SK-N-MC (cell line): Measurements from ENCODE around the genes PRR15, WIPF3, PLEKHA8 and NOD1.

- RRBS, result no CpG with 5 or more reads among the region's 13 CpGs
Observed at GRCh38 chr7:28686438-28686812, 271.7 kb downstream of the TRIL start.

- RRBS, result 97% methylated on average over 7 of the region's 58 CpGs
Observed at GRCh38 chr7:28955479-28956077, 2.6 kb downstream of the TRIL start.

- RRBS, result no CpG with 5 or more reads among the region's 5 CpGs
Observed at GRCh38 chr7:29337175-29337536, 142.6 kb downstream of the CHN2 start.

- RRBS, result no CpG with 5 or more reads among the region's 7 CpGs
Observed at GRCh38 chr7:29398262-29398654, 165.4 kb upstream of the PRR15 start.

- RRBS, result no CpG with 5 or more reads among the region's 4 CpGs
Observed at GRCh38 chr7:29449795-29450471, 113.7 kb upstream of the PRR15 start.

DNA sequence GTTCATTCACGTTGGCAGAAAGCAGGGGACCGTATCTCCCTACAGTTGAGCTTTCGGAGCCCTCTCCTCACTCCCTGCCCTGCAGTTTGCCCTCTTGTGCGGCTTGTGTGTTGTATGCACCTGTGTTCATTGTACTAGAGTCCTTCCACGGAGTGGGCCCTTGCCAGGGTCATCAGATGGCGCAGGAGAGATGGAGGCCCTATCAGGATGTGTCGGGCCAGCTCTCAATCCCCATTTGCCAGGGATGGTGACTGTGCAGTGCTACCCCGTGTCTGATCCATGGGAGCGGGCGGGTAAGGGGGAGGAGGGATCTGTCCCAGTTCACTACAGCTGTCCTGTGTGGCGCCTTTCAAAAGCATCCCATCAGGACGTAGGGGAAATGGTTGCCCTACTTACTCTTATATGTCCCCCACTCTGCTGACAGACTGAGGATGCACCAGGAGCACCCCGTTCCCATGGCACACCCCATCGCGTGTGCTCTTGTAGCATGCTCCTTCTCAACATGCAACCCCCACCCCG, 77.3 kb upstream of the PRR15 start:
- RRBS, result no CpG with 5 or more reads among the region's 16 CpGs

- RRBS, result 2% methylated on average over 32 of the region's 73 CpGs
Observed at GRCh38 chr7:29563534-29564459, at the start of gene PRR15. Gene PRR15 (plus strand): TSS chr7:29563835.

DNA sequence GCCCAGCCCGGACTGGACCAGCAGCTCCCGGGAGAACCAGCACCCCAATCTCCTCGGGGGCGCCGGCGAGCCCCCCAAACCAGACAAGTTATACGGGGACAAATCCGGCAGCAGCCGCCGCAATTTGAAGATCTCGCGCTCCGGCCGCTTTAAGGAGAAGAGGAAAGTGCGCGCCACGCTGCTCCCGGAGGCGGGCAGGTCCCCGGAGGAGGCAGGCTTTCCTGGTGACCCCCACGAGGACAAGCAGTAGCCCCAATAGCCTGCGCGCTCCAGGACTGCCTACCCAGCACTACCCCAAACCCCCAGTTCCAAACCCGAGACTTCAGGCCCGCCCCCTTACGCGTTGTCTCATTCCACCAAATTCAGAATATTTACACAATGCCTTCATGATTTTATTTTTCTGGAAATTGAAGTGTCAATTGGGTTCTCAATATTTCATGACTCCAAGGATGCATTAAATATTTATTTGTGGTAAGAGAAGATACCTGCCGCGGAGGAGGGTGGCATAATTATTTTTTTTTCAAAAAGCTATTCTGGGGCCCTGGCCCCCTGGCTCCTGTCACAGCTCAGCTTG, 2.9 kb downstream of the PRR15 start:
- RRBS, result 47% methylated on average over 11 of the region's 29 CpGs

DNA sequence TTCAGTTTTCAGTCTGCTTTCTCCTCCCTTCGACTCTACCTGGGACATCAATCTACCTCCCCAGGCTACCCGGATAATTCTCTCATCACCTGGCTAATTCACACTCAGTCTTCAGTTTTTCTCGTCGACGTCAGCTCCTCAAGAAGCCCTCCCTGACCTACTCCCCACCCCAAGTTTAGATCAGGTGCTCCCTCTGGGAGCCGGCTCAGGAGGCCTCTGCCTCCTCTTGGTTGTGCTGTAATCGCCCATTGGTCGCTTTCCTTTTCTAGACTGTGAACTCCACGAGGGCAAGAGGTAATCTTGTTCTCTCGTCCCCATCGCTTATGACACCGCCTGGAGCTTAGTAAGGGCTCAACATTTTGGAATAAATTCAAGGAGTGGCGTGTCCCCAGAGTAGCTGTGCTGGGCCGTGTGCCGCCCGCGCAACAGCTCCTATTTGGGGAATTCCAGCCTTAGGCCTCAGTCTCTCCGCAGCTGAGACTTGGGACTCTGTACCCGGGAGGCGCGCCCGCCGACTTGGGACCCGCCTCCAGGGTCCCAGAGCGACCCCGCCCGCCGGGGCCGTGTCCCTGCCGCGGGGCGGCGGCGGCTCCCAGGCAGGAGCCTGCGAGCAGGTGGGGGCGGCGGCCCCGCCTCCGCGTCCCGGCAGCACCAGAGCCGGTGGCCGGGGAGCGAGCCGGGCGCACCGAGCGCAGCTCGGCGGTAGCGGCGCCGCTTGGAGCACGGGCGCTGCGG, at the start of gene WIPF3:
Gene WIPF3, plus strand, starts transcription at position 651 of the 735 bp plus-strand sequence.
- RRBS, result 5% methylated on average over 35 of the region's 56 CpGs

DNA sequence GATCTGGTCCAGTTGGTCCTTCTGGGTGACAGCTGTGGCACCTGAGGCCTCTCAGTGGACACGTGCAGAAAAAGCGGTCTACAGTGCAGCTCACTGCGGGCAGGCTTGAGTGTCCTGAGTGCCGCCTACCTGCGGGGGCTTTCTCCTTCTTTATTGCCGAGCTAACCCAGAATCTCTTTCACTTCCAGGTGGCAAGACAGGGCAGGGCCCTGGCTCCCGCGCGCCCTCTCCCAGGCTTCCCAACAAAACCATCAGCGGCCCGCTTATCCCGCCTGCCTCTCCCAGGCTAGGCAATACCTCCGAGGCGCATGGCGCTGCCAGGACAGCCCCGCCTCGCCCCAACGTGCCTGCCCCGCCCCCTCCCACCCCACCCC, 77.3 kb downstream of the WIPF3 start:
- RRBS, result no CpG with 5 or more reads among the region's 19 CpGs

DNA sequence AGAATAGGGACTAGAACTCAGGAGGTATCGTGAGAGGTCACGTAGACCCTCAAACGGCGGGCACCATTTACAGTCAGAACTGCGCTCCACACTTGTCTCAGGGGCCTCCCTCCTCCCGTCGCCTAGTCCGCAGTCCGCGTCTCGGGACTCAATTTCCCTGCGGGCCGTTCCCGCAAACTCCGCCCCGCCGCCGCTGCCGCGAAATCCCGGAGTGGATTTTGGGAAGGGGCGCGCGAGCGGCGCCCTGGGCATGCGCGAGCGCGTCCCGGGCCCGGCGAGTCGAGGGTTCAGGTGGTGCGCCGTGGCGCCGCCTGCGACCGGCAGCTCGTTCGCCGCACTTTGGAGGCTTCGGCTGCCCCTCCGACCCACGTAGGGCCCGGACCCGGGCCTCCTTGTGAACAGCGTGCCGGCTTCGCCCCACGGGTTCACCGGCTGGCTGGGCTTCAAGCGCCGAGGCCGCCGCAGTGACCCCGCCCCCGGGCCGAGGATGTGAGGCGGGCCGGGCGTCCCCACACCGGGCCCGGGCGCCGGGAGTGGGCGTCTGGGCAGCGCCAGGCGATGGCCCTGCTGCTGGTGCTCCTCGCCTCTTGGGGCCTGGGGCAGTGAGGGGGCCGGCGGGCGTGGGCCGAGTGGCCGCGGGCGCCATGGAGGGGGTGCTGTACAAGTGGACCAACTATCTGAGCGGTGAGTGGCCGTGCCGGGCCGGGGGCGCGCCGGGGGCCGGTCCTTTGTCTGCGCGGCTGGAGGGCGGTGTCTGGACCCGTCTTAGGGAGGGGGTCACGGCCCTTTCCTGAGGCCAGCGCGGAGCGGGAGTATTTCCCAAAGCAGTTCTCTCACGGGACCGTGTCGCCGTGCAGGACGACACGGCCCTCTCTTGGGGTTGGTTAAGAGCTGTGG, at the start of gene PLEKHA8:
Gene PLEKHA8, plus strand, starts transcription at position 294 of the 897 bp plus-strand sequence.
- RRBS, result 2% methylated on average over 41 of the region's 100 CpGs

GRCh38 chr7:30159480-30160538, 25.0 kb downstream of the MTURN start:
- RRBS, result no CpG with 5 or more reads among the region's 9 CpGs

DNA sequence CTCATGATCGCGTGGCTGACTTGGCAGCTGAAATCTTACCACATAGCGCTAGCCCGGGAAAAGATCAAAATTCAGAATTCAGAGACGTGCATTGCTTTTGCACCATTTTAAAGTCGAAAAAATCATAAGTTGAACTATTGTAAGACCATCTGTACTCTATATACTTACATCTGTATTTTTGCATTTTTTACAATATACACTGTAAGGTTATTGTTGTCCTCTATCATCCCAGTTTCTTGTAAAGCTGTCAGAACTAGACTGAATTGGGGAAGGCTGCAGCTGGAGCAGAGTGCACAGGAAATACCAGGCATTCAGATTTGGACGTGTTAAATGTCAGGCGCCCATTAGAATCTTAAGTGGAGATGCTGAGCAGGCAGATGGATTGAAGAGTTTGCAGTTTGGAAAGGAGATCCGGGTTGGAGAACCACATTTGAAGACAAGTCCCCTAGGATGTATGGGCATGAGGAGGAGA, 40.3 kb downstream of the MTURN start:
- RRBS, result no CpG with 5 or more reads among the region's 9 CpGs

- RRBS, result no CpG with 5 or more reads among the region's 3 CpGs
Observed at GRCh38 chr7:30179004-30179447, 44.2 kb downstream of the MTURN start.

GRCh38 chr7:30284168-30284541, 242 bp upstream of the ZNRF2 start:
- RRBS, result 3% methylated on average over 2 of the region's 29 CpGs

DNA sequence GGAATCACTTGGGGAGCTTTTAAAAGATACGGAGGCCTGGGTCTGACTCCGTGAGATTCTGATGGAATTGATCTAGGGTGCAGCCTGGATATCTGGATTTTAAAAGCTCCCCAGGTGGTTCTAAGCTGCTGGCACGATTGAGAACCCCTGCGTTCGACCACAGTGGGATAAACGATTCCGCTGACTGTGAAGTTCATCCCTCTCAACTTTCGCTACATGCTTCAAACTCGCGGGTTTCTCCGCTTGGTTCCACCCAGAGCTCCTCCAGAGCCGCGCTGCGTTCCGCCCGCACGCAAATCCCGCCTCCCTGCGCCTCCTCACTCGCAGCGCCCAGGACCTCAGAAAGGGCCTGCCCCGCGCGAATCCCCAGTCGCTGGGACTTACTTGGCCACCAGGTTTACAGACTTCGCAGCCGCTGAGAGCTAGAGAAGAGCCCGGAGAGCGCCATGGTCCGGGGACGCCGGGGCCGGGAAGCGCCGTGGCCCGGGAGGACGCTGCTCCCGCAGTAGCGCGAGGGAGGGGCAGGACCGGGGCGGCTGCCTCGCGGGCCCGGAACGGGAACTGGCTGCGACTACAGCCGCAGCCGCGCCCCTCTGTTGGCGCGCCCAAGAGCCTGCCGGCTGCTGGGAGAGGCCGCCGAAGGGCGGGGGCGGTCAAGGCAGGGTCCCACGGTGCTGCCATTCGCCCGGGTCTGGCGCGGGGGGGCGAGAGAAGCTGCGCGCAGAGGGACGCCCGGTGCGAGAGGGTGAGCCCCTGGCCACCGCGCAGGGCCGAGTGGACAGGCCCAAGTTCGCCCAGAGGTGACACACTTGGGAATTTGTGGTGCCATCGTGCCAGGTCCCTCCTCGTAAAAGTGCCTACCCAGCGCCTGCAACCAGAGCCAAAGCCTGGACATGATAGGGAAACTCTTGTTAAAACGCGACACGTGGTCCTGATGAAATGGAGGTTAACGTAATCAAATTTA, at the start of gene NOD1:
Gene NOD1, minus strand, starts transcription at position 563 of the 964 bp plus-strand sequence.
- RRBS, result 2% methylated on average over 29 of the region's 79 CpGs

DNA sequence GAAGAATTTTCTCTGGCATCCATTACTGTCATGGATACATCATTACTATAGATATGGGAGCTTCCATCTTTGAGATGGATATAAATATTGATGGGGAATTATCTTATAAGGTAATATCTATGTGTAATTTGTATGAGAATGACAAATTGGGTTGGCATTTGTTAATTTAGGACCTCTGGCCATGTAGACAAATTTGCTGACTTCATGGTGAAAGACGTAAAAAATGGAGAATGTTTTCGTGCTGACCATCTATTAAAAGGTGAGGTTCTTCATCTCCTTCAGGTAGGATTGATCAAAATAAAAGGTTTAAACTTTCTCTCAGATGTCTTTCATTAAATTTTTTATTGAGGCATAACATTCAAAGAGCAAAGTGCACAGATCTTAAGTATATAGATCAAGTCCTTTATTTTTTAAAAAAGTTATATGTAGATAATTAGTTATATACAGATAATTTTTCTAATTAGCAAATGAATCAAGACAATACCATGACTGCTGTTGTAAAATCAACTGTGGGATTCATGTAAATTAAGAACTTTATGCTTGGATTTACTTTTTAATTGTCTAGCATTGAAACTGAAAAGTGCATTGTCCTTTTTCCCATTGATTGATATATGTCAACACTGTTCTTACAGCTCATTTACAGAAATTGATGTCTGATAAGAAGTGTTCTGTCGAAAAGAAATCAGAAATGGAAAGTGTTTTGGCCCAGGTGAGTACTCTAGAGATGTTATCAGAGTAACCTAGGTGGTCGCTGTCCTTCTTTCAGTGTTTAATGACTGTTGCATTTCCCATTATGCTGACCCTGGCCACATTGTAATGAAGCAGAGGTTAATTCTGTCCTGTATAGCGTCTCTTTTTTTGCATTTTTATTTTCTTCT, 8.4 kb downstream of the GARS1 start:
- RRBS, result no CpG with 5 or more reads among the region's 5 CpGs

DNA sequence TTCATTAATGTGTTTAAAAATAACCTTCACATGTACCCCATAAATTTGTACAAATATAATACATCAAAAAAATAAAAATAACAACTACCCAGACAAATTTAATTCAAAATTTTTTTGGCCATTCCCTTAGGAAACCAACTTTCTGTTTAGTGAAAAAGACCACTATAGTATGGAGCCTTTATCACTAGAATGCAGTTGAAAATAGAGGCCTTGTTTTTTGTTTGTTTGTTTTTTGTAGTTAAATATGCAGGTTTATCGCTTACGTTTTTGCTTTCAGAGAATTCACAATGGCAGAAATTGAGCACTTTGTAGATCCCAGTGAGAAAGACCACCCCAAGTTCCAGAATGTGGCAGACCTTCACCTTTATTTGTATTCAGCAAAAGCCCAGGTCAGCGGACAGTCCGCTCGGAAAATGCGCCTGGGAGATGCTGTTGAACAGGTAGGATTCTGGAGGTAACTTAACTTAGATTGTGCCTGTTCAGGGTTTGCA, 21.0 kb downstream of the GARS1 start:
- RRBS, result no CpG with 5 or more reads among the region's 6 CpGs

GRCh38 chr7:30697744-30698207, 15.5 kb upstream of the CRHR2 start:
- RRBS, result no CpG with 5 or more reads among the region's 8 CpGs